SJSA1 (cell line): ENCODE measurements around the genes SNUPN, SCAPER and RCN2.

- RAMPAGE, long total RNA, result no peak
Measured at GRCh38 chr15:75206074-75206772, 4.5 kb downstream of the C15orf39 start.

DNA sequence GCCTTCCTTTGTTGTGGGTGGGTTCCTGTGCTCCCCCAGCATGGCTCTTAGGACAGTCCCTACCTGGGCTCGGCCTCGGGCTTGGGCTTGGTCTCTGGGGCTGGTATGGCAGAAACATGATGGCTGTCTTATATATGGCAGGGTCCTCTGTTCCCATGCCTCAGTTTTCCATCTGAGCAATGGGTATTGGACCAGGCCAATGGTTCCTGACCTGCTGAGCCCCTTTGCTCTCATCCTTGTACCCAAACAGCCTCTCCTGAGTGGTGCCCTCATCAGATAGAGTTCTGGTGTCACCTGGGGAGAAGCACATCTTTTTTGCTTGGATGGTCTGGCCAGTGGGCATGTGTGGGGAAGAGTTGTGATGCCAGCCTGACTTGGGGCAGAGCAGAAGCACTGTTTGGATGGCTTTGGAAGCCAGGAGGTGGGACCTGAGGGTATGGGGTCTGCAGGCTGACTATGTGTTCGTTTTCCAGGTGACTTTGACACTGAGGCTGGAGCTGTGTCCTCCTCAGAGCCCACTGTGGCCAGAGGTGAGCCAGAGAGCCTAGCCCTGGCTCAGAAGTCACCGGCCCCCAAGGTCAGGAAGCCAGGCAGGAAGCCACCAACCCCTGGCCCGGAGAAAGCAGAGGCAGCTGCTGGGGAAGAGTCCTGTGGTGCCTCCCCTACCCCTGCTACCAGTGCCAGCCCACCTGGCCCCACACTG is 8.7 kb downstream of the C15orf39 start:
- RAMPAGE, long total RNA, result no peak

DNA sequence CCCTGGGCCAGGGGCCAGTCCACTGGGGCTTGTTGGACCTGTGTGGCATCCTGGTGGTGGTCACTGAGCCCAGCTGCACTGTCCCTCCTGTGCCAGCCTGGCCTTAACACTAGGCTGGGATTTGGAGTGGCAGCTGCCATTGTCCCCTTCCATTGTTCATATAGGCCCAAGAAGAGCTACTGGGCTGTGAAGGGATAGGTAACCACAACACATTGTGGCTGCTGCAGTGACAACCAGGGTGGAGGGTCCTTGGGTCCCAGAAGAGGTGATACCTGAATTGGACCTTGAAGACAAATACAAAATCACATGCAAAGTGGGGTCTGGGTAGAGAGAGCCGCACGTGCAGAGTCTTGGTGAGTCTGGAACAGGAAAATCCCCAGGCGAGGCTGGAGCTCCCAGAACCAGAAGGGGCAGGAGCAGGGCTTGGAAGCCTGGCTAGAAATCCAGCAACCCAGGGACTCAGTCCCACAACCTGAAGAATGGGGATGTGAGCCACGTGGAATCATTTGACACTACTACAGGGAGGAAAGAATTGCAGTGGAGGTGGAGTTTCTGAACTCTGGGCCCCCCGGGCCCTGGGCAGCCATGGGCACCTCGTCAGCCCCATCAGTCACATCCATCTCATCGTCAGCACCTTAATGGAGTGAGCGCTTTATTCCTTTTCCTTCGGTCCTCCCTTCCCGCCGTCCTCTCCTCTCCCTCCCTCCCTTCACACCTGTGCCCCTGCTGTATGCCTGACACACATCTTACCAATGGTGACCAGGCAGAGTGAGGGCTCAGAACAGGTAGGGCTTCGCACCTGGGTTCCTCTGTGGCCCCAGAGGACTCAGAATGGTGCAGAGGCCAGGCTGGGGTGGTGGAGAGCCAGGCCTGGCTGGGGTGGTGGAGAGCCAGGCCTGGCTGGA is 11.2 kb downstream of the C15orf39 start:
- RAMPAGE, long total RNA, result no peak

DNA sequence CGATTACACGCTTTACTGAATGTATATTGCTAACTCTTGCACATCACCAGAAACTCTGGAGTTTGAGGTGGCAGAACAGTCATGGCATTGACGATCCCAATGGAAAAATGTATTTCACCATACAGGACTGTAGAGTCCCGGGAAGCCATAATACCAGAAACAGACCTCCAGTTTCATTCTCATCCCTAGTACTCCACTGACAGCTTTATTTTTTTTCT is 602 bp upstream of the MAN2C1 start:
- RAMPAGE, long total RNA, result no peak

- RAMPAGE, long total RNA, result no peak
Measured at GRCh38 chr15:75392217-75393066, 24.0 kb upstream of the MAN2C1 start.

DNA sequence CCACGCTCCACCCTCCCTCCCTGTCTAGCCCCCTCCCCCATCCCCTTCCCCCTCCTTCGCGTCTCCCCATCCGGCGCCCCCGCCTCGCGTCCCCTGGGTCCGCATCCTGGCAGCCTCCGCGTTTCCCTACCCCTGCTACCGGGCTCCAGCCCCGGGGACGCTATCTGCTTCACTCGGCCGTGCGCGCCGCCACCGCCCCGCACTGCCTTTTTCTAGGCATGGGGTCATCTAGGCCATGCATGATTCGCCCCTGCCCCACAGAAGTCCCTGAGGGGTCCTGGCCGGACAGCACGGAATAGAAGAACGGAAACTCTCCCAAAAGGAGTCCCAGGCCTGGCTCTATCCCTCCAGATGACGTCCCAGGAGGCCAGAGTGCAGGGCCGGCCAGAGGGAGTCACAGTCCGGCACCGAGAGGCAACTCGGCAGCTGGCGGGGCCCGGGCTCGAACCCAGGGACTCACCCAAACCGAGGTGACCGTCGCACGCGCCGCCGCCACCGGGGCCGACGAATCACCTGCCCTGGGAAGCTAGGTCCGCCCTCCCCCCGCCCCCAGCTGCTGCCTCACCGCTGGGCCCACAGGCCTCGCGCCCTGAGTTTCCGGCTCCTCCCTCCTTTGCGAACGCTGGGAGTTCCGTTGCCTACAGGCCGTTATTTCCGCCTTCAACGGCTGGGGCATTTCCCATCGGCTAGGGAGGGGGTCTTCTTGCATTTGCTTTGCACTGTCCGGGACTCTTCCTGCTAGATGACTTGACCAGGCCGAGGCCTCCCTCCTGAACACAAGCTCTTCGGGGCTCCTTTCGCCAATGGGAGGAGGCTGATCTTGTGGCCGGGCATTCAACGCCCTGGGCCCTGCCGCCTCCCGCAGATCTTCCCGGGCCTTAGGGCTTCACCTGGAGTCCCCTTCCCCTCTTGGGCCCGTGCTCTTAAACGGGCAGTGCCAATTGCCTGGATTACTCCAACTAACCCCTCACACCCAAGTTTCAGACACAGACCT is at the start of gene SNUPN:
TSS of gene SNUPN (minus strand) at position 520 of the 994 bp plus-strand sequence.
- RAMPAGE, long total RNA, result no peak

DNA sequence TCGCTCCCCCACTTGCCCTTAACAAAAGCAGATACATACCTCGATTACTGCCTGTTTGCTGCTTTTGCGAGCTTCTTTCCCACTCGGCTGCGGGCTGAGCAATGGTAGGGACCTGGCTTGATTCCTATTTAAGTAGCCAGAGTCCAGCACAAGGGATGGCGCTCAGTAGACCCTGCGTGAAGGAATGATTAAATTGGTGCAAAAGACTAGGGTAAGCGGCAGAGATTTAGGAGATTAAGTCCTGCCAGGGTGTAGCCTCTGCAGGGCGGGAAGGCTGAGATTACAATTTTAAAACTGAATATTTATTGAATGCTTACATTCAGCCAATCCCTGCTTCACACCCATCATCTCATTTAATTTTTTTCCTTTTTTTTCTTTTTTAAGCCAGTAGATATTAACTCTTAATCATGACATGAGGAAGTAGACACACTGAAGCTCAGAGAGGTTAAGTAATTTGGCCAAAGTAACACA is 710 bp upstream of the SNUPN start:
- RAMPAGE, long total RNA, result no peak

GRCh38 chr15:75731631-75732265 is 7.9 kb downstream of the ODF3L1 start:
- RAMPAGE, long total RNA, result no peak

DNA sequence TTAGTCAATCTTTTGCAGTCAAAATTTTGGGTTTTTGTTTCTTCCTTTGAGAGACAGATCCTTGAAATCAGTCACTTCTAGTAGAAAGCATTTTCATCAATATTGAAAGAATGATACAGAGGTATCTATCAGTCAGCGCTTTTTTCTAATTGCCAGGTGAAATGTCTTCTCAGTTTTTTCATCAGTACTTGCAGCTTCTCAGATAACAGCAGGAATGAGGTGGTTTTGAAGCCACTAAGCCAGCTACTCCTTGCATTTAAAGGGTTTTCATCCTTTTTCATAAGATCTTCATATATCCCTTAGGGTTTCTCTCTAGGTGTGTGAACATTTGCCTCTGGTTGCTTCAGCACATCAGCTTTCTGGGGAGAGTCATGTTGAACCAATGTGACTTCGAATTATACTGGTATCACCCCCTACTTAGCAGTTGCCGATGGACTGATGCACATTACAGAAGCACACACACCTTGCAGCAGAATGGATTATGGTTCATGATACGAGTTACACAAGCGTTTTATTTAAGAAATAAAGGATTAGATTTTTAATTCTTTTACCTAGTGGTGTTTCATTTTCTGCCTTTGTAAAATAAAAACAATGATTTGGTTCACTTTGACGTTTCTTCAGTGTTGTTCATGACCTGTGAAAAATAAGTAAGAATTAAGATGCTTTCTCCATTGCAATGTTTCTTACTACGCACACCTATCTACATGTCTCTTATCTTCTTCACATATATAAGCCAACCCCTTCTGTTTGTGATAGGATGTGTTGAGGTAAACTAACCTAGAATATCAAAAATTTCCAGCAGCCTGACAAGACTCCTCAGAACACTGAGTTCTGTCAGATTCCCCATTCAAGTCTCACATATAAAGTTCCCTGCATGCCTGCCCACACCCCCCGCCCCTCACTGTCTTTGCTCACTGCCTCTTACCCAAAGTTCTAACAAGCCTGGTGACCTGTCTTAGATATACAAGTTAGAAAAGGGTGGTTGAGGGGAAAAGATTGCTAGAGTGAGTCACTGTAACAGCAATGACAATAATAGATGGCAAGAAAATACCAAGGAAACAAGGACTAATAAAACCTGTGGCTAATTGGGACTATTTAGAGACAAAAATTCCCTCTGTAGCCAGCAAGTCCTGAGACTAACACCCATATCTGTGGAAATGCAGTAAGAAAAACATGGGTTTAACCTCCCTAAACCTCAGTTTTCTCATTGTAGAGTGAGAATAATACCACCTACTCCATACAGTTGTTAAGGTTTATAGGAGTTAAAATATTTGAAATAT is 39.8 kb downstream of the FBXO22 start:
- RAMPAGE, long total RNA, result no peak

DNA sequence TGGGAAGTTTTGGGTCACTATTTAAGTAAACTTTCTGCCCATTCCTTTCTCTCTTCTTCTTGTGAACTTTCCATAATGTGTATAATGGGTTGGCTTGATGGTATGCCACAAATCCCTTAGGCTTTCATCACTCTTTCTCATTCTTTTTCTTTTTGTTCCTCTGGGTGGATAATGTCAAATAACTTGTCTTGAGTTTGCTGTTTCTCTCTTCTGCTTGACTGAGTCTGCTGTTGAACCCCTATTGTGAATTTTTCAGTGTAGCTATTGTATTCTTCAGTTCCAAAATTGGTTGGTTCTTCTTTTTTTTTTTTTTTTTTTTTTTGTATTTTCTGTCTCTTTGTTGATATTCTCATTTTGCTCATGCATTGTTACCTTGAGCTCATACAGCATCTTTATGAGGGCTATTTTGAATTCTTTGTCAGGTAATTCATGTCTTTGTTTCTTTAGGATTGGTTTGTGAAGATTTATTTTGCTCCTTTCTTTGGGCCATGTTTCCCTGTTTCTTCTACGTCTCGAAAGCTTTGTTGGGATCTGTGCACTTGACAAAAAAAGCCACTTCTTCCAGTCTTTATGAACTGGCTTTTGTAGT is 129.6 kb downstream of the ISL2 start:
- RAMPAGE, long total RNA, result no peak

- RAMPAGE, long total RNA, result no peak
Measured at GRCh38 chr15:76766820-76767291, 138.3 kb downstream of the SCAPER start.

- RAMPAGE, long total RNA, result no peak
Measured at GRCh38 chr15:76774814-76775319, 130.3 kb downstream of the SCAPER start.

DNA sequence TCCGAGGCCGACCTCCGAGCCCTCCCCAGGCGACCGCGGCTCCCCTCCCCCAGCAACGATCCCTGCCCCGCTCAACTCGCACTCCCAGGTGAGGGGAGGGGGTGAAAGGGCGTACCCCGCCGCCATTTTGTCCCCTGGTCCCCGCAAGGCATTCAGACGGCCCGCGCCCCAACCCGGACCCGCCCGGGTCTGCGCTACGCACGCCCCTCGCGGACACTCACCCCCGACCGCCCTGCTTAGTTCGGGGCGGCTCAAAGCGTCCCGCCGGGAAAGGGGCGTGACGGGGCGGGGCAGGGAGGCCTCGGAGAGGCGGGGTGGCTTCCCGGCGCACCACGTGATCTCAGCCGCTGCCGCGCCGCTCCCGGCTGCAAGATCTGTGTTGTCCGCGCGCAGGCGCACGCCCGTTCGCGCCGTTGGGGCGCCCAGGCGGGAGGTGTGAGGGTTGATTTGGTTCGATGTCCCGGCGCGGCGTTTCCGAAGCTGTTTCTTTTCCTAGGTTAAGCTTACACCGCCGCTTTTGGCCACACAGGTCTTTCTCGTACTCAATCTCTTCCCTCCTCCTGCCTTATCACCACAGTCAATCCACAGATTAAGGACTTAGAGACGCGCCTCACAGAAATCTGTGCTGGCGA is at the start of gene SCAPER:
TSS of gene SCAPER (minus strand) at position 263 of the 632 bp plus-strand sequence.
- RAMPAGE, long total RNA, result start-site peak on the minus strand centred at position 272 of the sequence, 39 bp wide, 32 and 40 reads in 2 replicates

- RAMPAGE, long total RNA, result no peak
Measured at GRCh38 chr15:76931288-76932644, at the start of gene RCN2. TSS of gene RCN2 (plus strand) at chr15:76931749.

DNA sequence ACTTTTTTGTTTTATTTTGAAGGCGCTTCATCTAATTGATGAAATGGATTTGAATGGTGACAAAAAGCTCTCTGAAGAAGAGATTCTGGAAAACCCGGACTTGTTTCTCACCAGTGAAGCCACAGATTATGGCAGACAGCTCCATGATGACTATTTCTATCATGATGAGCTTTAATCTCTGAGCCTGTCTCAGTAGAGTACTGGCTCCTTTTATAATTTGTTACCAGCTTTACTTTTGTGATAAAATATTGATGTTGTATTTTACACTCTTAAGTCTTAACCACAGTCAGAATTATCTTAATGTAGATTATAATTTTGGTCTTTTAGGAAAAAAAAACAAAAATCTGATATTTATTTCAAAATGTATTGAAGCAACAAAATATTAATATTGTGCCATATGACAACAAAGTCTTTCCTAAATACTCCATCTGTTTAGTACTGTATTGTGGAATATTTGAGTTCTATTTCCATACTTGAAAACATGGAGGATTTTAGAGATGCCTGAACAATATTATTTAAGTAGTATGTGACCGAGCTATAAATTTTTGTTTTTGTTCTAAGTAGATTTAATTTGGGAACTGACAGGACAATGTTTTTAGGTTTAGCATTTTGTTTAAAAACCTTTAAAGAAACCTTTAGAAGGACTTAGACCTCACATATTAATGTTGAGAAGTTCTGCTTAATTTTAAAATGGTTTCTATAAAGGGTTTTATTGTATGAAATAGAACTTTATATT is 17.7 kb downstream of the RCN2 start:
- RAMPAGE, long total RNA, result no peak

- RAMPAGE, long total RNA, result no peak
Measured at GRCh38 chr15:77012834-77013213, 17.9 kb downstream of the PSTPIP1 start.

GRCh38 chr15:77067796-77068367 is 3.0 kb downstream of the TSPAN3 start:
- RAMPAGE, long total RNA, result no peak

GRCh38 chr15:77178817-77179386 is 108.0 kb upstream of the TSPAN3 start:
- RAMPAGE, long total RNA, result no peak

GRCh38 chr15:77285911-77286528 is 133.9 kb downstream of the PEAK1 start:
- RAMPAGE, long total RNA, result no peak

- RAMPAGE, long total RNA, result no peak
Measured at GRCh38 chr15:77418122-77418624, 1.7 kb downstream of the PEAK1 start.